ENCODE results near the gene PKLR.

DNA sequence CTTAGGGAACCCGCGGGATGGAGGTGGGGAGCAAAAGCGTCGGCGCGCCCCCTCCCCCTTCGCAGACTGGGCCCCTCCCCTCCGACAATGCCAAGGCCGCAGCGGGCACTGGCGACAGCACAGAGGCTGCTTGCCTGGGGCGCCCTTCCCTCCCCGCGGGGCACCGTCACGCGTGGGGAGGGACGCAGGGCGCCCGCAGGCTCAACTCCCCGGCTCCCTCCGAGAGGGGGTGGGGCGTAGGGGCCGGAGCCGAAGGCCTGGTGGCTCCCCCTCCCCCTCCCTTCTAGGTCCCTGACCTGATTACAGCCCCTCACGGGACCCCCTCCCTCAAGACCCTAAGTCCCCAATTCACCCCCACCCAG, 990 bp upstream of the ZBTB7B start:
- PRO-cap, 2 experiments = peak in 2 of 2 experiments; most common plus-strand start position 120 of the sequence (in 2); most common minus-strand start position 110 of the sequence (in 2)

DNA sequence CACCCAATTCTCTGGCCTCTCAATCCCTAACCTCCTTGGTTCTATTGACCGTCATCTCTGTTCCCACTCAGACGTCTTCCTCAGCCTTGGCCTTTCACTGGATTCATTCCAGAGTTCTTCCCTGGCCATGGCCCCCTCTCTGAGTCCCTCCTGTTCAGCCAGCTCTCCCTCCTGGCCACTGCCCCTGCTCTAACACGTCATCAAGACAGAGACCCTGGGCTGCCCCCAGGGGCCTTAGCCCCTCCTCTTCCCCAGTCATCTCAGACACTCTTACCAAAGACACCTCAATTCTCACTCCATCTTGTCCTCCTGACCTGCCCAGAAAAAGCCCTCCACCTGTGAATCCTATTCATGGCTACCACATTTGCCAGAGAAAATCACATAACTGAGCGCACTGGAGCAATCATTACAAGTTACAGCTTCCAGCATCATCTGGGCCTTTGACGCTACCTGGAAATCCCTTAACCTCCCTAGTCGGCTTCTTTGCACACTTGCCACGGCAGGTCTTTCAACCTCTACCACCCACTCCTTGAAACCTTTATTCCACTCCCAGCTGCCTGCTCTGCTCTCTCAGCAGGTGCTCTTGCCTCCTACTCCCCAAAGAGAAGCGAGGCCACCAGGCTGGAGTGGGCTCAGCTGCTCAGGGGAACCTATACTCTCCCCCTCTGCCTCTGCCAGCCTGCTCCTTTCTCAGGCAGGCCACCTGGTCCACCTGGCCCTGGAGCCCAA, 14.0 kb downstream of the DCST2 start:
- PRO-cap, 2 experiments = peak in 1 of 2 experiments; most common plus-strand start position 114 of the sequence (in 1)

DNA sequence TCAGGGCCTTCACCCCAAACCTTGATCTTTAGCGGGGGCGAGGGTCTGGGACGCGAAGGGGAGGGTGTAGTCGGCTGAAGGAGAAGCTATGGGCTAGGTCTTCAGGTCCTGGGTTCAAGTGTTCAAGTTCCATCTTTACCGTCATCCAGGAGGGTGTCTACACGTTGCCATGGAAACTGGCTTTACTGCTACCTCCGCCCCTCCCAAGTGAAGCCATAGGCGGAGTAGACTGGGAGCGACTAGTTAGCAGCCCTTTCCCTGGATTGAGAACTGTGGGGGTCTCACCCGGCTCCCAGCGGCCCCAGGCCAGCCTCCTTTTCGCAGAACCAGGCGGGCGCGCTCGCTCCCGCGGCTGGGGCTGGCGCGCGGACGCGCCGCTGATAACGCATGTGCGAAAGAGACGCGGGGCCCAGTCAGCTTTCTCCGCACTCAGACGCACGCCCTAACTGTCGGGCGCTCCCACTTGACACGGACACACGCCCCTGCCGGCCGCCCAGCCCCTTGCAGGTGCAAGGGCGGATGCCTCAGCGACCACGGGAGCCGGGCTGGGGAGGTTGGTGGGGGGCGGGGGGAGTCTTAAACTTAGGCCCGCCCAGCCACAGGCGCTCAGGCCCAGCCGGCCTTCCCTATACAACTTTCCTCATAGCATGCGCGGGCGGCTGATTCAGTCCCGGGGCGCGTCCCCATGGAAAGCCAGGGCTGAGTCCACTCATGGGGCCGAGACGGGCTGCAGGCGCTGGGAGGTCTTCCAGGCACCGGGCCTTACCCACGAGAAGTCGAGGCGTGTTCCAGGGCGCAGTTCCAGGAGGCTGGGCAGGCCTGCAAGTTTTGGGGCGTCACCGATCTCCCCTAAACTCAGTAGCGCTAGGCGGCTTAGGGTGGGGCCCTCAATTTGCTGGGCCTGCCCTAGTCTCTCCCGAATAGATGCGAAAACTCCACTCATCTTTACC, 7.4 kb downstream of the EFNA4 start:
- PRO-cap, 2 experiments = no peak in any of the 2 experiments

- PRO-cap, 2 experiments = no peak in any of the 2 experiments
Measured at GRCh38 chr1:155080398-155081055, 1.9 kb downstream of the EFNA3 start.

DNA sequence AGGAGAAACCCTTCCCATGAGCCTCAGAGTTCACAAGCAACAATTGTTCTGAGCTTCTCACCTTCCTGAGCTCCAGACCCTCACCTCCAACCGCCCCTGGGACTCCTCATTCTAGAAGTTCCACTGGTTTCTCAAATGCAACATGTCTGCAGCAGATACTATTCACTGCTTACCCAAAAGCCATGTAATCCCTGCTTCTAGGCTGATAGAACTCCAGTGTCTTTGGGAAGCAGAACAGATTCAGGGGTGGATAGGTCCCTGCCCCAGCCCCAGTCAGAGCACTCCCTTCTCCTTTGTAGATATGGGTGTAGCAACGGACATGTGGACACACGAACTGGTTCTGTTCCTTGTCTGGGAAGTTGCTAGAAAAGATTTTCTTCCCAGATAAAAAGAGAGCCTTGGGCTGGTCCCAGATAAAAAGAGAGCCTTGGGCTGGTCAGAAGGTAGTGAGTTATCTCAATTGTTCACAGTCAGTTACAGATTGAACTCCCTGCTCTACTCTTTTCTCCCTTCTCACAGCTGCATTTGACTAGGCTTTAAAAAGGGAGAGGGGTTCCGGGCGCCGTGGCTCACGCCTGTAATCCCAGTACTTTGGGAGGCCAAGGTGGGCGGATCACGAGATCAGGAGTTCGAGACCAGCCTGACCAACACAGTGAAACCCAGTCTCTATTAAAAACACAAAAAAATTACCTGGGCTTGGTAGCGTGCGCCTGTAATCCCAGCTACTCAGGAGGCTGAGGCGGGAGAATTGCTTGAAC, 7.4 kb upstream of the EFNA1 start:
- PRO-cap, 2 experiments = no peak in any of the 2 experiments

GRCh38 chr1:155125261-155125842, 2.3 kb upstream of the EFNA1 start:
- PRO-cap, 2 experiments = no peak in any of the 2 experiments

DNA sequence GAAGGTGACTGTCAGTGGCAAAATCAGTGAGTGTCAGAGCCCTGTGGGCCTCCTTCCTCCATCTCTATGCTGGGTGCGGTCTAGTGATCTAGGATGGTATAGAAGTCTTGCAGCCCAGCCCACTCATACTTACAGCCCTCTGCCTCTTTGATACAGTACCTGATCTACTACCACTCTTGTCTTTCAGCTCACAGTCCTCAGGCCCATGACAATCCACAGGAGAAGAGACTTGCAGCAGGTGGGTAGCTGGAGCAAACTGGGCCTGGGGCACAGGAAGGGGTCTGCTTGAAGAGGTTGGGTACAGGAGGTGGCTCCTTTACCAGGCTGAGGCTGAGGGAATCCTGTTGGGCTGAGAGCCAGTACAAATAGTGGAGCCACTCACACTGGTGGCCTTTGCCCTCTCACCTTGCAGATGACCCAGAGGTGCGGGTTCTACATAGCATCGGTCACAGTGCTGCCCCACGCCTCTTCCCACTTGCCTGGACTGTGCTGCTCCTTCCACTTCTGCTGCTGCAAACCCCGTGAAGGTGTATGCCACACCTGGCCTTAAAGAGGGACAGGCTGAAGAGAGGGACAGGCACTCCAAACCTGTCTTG, 2.0 kb upstream of the SLC50A1 start:
- PRO-cap, 2 experiments = no peak in any of the 2 experiments

DNA sequence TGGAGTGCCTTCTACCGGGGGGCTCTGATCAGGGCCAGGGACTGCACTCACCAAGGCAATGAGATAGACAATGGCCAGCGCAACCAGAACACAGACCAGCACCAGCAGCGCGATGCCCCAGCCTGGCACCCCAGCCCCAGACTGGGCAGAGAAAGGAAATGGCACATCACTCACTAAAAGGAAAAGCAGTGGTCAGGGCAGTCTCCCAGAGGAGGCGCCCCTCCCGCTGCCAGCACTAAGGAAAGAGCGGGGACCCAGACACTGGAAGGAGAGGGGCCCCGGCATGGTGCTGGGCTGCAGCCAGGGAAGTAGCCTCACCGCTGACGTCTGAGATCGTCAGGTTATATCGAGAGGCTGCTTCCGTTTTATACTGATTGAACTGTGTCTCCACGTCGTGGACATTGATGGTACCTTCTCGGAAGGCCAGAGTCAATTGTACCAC, 13.8 kb downstream of the TRIM46 start:
- PRO-cap, 2 experiments = no peak in any of the 2 experiments

GRCh38 chr1:155195634-155196071, 12.0 kb downstream of the THBS3 start:
- PRO-cap, 2 experiments = no peak in any of the 2 experiments

DNA sequence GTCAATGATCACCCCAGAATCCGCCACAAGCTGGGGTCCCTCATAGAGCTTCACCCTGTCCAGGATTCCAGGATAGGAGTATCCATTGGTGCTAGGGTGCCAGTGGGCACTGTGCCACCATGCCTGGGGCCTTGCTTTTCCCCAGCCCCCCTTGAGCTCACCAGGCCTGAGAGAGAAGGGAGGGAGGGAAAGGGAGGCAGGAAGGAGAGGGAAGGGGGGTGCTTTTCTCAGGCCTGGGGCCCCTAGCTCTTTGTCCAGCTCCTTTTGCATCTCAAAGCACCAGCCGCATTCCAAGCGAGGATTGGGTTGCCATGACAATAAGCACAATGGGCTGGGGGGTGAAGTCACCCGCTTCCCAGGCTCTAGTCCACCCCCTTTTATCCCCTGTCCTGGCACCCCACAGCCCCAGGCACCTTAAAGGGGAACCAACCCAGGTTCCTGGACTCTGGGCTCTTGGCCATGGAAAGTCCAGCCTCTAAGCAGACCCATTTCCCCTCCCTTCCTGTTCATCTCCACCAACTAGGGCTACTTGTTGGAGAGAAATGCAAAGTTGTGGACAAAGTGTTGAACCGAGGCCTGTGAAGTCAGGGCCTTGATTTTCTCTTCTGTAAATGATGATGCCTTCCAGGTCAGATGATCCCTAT, 11.5 kb downstream of the THBS3 start:
- PRO-cap, 2 experiments = no peak in any of the 2 experiments

GRCh38 chr1:155201324-155201818, 6.3 kb downstream of the THBS3 start:
- PRO-cap, 2 experiments = no peak in any of the 2 experiments

GRCh38 chr1:155262864-155263893, 1.0 kb upstream of the SCAMP3 start:
- PRO-cap, 2 experiments = no peak in any of the 2 experiments

DNA sequence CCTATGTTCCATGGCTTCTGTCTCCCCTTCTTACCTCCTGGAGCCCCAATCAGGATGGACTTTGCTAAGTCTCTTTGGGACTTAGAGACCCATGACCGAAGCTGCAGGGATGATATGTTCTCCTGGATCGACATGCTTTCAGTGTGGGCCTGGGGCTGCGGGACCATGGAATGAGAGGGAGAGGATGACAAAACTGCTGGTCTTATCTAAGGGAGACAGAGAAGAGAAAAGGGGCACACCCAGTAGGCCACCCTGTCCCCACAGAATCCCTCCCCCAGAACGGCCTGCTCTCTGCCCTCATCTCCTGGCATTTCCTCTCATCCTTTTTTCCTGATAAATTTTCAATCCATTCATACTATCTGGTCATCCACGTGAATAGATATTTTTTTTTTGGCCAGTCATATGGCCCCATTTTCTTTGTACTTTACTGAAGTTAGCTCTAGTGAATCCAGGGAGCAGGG, at the start of gene PKLR:
TSS of gene PKLR (minus strand) at position 177 of the 461 bp plus-strand sequence.
- PRO-cap, 2 experiments = no peak in any of the 2 experiments

DNA sequence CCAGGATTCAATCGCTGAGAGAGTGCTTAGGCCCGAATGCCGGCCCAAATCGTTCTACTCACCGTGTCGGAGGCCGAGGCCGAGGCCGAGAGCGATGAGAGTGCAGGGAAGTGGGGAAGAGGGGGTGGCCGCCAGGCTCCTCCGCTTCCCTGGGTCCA, 633 bp downstream of the ASH1L start:
- PRO-cap, 2 experiments = peak in 2 of 2 experiments; most common plus-strand start position 97 of the sequence (in 2)

DNA sequence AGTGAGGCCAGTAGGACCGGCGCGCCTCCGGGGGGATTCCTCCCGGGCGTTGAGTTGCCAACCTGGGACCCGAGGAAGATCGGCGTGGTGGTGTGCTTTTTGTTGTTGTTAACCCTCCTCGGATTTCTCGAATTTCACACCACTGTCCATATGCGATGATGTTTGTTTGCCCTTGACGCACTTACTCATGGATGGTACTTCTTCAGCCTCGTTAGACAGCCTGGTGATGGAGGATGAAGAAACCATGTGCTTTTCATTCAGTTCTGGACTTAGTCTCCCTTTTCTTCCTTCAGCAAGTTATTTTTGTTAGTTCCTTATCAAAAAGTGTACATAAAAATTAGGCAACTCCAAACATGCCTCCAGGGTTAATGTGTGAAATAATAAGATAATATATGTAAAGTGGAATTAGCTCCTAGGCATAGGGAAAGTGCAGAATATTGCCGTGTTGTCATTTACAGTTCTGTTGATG, 836 bp upstream of the ASH1L start:
- PRO-cap, 2 experiments = no peak in any of the 2 experiments

GRCh38 chr1:155651492-155651892, 37.1 kb downstream of the YY1AP1 start:
- PRO-cap, 2 experiments = no peak in any of the 2 experiments

DNA sequence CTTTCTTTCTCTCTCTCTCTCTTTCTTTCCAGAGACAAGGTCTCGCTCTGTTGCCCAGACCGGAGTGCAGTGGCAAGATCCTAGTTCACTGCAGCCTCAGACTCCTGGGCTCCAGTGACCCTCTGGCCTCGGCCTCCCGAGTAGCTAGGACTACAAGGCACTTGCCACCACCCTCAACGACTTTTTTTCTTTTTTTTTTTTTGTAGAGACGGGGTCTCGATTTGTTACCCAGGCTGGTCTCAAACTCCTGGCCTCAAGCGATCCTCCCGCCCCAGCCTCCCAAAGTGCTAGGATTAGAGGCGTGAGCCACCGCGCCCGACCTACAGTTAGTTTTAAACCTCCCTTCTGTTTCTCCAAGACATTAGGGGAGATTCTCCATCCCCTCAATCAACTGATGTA, 800 bp downstream of the GON4L start:
- PRO-cap, 2 experiments = peak in 2 of 2 experiments; most common minus-strand start position 181 of the sequence (in 2)

DNA sequence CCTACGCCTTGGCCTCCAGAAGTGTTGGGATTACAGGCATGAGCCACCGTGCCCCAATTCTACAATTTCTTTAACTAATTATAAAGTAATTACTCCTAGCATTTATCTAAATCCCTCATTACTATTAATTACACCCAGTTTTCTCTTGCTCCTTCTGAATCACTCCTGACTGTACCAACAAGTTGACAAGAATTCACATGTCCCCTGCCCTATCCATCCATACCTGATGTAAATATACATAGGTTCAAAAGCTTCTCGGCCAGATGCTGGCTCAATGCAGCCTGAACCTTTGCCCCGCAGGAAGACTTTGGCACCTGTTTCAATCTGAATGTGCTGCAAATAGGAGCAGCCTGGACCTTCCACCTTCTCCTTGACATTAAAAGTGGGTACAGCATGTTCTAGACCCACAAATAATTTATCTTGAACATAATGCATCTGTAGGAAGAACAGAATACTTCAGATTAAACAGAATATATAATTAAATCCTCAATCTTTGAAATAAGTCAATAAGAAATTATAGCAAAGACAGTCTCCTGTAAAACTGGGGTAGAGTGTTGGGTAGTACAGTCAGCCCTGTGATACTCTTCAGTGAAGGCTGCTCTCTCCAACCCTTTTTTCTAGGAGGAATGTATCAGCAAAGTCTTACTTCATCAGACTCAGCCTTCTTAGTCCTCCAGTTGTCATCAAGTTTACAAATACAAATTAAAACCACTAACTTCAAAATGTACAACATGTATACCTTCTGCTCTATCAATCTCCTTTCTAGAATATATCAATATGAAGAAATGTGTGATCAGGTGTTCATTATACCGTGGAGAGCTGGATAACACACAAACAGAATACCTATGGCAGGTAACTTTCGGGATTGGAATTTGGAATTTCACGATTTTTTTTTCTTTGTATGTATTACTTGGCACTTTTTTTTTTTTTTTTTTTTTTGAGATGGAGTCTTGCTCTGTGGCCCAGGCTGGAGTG, 8.5 kb downstream of the KHDC4 start:
- PRO-cap, 2 experiments = no peak in any of the 2 experiments

- PRO-cap, 2 experiments = peak in 1 of 2 experiments; most common minus-strand start chr1:155938356 (in 1)
Measured at GRCh38 chr1:155937976-155938895, 3.2 kb upstream of the RXFP4 start.

GRCh38 chr1:155942571-155943173, 1.2 kb downstream of the RXFP4 start:
- PRO-cap, 2 experiments = peak in 1 of 2 experiments; most common minus-strand start chr1:155942683 (in 1)

Data from monocyte (primary cell).